ENCODE measurements around a stretch of chr18.

- PRO-cap, result no peak
- RAMPAGE, long total RNA, 4 experiments, result no peak in any of the 4 experiments
Measured at GRCh38 chr18:57555249-57555540, 31.3 kb downstream of the FECH start.

- PRO-cap, result no peak
- RAMPAGE, long total RNA, 4 experiments, result no peak in any of the 4 experiments
Measured at GRCh38 chr18:57688001-57688675, 66.5 kb upstream of the NARS1 start.

DNA sequence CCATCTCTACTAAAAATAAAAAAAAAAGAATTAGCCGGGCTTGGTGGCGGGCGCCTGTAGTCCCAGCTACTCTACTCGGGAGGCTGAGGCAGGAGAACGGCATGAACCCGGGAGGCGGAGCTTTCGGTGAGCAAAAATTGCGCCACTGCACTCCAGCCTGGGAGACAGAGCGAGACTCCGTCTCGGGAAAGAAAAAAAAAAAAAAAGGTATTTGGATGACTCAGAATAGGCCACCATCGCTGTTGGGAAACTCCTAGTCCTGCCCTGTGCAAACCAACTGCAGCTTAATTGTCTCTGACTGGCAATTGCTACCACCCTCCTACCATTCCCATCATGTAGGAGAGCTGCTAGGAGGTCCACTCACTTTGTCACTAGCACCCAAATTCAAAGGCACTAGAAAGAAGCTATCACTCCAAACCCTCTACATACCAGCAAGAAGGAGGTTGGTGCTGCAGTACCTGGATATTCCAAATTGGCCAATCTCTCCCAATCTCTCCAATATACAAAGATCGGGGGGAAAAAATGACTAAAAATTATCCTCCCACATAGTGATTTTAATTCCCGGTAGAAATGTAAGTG is 43.4 kb downstream of the ATP8B1 start:
- PRO-cap, result no peak
- RAMPAGE, long total RNA, 4 experiments, result no peak in any of the 4 experiments

DNA sequence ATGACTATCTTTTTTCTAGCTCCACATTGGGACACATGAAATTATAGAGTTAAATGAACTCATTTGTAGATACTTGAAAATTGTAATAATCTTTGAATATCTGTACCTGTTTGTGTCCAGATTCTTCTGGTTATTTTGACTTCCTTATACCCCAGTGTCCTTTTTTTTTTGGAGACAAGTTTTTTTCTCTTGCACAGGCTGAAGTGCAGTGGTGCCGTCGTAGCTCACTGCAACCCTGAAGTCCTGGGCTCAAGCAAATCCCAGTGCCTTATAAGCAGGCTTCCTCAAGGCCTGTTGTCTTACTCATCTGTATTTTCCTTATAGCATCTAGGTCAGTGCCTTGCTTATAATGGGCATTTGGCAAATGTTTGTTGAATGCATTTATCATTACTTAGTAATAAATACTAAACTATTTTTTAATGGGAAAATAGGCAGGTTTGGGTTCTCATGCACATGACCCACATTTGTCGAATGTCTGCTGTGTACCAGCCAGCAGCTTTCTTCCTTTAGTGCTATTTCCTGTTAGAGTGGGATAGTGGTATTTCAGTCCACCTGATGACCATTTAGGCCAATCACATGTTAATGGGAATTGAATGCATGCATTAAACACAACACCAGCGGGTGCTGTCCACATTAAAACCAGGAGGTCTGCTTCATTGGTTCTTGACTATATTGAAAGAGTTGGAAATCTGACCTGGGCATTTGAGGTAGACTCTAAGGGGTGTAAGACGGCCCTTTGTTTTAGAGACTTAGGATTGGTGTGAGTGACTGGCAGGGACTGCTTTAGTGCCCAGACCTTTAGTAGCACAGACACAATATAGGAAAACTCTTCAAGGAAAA is 55.2 kb downstream of the NEDD4L start:
- PRO-cap, result no peak
- RAMPAGE, long total RNA, 4 experiments, result no peak in any of the 4 experiments

GRCh38 chr18:58196748-58198019 is 153.2 kb downstream of the NEDD4L start:
- PRO-cap, result bidirectional peak, plus-strand start at chr18:58197224, minus-strand start at chr18:58197101
- RAMPAGE, long total RNA, 4 experiments, result no peak in any of the 4 experiments

- PRO-cap, result no peak
- RAMPAGE, long total RNA, 4 experiments, result no peak in any of the 4 experiments
Measured at GRCh38 chr18:58204923-58205886, 161.2 kb downstream of the NEDD4L start.

DNA sequence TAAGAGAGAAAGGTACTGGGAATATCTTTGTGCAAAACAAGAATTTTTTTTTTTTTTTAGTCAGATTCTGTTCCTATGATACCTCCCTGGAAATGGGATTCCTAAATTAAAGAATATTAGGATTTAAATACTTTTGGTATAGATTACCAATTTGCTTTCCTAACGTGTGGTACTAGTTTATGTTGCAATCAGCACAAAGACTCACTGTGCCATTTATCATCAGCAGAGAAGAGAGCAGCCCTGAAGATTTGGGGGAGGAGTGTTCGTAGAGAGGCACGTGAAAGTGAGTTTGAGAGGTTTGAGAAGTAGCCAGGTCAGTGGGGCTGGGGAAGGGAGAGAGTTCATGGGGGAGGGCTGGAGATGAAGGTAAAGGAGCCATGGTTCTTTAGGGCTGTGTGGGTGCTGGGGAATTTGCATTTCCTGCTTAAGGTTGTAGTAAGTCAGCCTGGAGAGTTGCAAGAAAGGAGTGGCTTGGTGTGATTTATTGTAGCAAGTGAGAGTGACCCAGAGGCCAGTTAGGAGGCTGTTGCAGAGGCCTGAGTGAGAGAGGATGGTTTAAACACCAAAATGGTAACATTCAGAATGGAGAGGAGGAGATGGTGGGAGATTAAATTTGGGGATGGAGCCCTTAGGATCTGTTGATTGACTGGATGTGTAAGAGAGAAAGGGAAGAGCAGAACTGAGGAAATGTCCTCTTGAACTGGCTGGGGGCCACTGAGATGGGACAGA is 172.1 kb downstream of the NEDD4L start:
- PRO-cap, result no peak
- RAMPAGE, long total RNA, 4 experiments, result no peak in any of the 4 experiments

DNA sequence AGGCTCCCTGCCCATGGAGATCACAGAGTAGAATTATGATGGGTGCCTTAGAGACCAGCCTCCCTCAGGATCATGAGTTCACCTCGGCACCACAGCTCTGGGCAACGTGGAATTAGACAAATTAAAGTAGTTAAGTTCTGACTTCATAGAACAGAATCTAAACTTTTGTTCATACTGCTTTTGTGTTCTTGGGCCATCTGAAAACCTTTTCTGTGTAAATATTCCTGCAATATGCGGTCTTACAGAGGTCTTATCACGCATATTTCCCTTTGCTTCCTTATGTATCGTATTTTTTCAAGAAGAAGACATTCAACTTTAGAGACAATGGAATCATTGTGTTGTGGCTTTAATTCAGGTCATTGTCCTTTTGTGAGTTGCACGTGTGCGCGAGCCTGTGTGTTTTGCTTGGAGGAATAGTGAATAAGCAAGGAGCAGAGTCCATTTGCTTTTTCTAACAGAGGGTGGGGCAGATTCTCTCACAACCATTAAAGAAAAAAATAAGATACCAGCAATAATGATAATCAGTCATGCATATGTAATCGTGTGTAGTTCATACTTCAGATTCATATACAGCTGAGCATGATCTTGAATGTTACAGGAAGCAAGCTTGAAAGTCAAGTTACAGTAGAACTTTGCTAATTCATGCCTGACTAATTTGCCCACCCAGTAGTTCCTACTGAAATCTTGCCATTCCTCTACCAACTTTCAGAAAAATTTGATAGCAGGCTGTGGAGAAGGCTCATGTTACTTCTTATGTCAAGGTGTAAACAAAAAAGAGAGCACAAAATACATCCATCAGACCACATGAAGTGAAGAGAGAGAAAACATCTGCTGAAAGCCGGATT is 243.6 kb downstream of the NEDD4L start:
- PRO-cap, result no peak
- RAMPAGE, long total RNA, 4 experiments, result no peak in any of the 4 experiments

DNA sequence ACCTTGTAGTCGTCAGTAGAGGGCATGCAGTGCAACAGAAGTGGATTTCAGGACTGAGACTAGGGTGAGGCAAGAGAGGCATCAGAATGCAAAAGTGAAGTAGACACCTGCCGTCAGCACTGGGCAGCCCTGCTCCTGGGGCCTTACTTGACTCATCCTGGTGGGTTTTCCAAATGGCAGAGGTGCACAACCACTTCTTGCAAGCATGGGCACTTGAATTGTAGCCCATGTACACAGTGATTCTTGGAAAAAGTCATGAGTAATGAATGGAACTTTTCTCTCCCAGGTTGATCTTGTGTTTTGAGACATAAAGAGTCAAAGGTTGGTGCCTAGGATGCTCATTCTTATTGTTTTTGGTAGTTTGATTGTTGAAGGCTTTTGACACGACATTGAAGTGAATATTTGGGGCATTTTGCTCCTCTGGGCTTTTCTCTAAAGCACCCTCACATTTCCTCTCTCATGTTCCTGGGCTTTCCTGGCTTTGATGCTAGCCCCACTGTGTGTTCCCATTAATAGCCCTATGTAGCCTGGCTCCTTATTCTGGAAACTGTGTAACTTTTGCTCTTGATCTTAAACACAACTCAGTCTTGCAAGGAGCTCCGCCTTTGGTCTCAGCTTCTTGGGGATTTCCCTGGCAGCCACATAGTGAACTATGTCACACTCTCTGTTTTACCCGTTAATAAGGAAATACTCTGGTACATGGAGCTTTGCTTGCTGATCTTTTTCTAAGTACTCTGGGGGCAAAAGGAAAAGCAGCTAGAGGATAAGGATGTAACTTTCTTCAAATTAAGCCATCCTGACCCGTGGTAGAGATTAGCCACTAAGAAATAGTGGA is 259.1 kb downstream of the NEDD4L start:
- PRO-cap, result no peak
- RAMPAGE, long total RNA, 4 experiments, result no peak in any of the 4 experiments

DNA sequence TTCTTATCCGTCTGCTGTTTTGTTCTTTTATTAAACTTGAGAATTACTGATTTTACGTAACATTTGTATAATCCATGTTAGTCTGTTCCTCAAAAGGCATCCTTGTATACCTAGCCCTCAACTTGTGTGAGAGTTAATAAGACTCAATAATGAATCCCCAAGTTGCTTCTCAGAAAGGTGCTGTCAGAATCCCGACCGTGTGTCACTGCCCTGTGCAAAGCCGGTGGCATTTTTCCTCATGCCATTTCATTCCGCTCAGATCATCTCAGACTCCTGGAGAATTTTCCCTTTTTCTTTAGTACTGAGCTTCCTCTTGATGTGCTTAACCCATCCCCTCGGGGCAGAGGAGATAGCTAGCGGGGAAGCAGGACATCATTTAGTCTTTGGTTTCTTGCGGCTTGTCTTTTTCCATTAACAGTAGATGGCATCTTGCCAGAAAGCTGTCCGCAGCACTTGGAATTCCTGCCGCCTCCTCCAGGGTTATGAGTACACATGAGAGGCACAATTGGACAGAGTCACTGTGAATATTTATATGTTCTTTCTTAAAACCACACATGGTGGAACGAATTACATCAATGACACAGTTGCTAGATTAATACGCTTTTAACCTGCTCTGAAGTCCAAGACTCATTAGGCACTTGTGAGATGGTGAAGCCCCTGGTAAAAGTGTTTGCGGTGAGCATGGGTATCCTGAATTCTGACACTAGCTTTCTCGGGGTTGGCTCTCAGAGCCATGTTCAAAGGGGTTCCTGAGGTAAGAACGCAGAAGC is 226.7 kb downstream of the ALPK2 start:
- PRO-cap, result no peak
- RAMPAGE, long total RNA, 4 experiments, result no peak in any of the 4 experiments

DNA sequence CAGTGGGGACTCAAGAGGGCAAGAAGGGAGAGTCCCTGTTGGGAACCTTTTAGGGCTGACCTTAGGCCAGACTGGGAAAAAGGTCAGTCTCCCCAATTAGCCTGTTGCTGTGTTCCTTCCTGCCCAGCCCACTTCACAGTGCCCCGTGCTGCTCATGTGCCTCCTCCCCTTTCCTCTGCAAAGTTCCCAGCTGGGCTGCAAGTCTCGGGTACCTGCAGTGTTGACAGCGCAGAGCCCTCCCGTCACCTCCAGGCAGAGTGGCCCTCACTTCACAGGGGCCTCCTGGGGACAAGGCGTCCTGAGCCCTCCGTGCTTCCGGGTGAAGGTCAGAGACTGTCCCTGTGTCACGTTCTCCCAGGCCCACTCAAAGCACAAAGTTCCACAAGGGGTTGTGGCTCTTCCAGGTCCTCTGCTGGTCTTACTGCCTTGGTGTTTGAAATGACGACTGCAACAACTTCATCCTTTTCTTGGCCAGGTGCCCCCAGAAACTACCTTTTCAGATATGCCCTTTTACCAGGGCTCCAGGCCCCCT is 225.8 kb downstream of the ALPK2 start:
- PRO-cap, result no peak
- RAMPAGE, long total RNA, 4 experiments, result no peak in any of the 4 experiments

GRCh38 chr18:58417602-58418384 is 211.1 kb downstream of the ALPK2 start:
- PRO-cap, result no peak
- RAMPAGE, long total RNA, 4 experiments, result no peak in any of the 4 experiments

GRCh38 chr18:58431102-58431626 is 197.7 kb downstream of the ALPK2 start:
- PRO-cap, result no peak
- RAMPAGE, long total RNA, 4 experiments, result no peak in any of the 4 experiments

- PRO-cap, result no peak
- RAMPAGE, long total RNA, 4 experiments, result no peak in any of the 4 experiments
Measured at GRCh38 chr18:58714122-58714797, 43.0 kb downstream of the MALT1 start.

DNA sequence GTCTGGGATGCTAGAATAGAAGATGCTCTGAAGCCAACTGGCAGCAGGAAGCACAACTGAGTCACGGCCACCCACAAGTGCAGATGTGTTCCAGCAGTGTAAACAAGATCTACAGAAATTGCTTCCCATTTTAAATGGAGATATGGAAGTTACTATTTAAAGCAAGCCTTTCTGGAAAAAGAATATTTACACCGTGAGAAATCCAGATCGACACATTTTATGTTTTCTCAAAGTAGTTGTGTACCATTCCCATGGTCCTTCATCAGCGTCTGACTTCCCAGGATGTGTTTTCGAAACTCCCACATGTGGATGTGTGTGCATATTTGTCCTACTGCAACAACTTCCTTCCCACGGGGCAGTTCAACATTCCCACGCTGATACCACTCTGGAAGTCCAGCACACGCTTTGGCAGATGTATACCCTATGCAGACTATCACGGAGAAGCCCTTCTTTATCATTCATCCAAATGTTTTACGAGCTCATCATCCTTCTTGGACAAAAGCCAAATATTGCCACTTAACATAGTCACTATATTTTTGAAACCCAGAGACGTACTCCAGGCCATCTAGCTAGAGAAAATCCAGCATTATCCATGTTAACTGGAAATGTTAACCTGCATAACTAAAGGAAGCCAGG is 131.3 kb downstream of the ZNF532 start:
- PRO-cap, result bidirectional peak, plus-strand start at position 366 of the sequence, minus-strand start at position 271 of the sequence
- RAMPAGE, long total RNA, 4 experiments, result no peak in any of the 4 experiments

DNA sequence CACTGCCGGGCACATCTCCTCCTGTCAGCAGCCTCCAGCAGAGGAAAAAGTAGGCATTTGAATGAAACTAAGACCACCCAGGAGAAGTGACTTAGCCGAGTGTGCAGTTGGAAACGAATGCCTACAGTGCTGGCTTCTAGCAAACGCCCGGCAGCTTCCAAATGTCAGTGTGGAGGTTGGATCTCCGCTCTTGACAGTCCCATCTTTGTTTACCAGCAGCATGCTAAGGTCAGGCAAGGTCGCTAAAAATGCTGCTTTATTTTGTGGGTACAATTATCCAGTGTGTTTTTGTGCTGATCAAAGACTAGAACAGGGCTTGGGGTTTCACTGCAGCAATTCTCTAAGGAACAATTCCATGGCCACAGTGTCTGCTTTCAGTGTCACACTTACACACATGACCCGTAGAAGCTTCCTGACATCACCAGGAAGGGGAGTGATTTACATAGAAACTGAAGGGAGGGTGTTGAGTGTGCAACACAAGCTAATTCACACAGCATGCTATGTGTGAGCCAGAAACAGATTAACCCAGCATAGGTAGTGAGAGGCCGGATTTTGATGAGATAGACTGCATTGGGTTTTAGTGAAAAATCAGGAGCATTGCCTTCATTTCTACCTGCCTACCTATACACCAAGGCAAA is 109.6 kb upstream of the SEC11C start:
- PRO-cap, result no peak
- RAMPAGE, long total RNA, 4 experiments, result no peak in any of the 4 experiments

GRCh38 chr18:59054857-59055482 is 84.7 kb upstream of the SEC11C start:
- PRO-cap, result no peak
- RAMPAGE, long total RNA, 4 experiments, result no peak in any of the 4 experiments

GRCh38 chr18:59140459-59140965 is 828 bp downstream of the SEC11C start:
- PRO-cap, result no peak
- RAMPAGE, long total RNA, 4 experiments, result no peak in any of the 4 experiments

DNA sequence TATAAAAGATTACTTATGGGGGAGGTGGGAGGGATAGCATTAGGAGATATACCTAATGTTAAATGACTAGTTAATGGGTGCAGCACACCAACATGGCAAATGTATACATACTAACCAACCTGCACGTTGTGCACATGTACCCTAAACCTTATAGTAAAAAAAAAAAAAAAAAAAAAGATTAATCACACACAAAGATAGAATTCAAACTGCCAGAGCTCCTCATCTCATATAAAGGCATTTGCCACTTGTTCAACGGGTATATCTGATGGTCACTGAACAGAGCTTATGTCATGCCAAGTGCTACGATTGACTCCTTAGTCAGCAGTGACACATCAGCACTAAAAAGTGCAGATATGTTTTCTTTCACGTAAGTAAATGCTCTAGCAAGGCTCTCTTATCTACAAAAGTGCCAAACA is 1.2 kb downstream of the LMAN1 start:
- PRO-cap, result no peak
- RAMPAGE, long total RNA, 4 experiments, result no peak in any of the 4 experiments

DNA sequence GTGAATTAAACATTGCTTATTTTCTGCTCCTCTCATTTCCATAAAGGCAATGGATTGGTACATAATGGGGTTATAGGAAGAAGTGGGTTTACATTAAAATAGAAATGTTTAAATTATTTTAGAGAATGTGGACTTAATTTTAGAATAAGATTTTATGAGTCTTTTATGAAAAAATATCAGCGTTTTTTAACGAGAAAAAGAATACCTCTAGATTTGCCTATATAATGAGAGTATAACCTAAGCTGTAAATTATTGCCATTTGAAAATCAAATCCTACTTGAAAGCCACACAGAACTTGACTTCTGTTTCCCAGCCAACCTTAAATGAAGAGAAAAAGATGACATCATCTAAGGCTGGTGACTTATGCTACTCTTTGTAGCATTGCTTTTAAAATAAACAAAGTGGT is 2.1 kb downstream of the PMAIP1 start:
- PRO-cap, result no peak
- RAMPAGE, long total RNA, 4 experiments, result no peak in any of the 4 experiments

All from esophagus muscularis mucosa (tissue), 4 donors.